ENCODE results near the gene MTMR14.

DNA sequence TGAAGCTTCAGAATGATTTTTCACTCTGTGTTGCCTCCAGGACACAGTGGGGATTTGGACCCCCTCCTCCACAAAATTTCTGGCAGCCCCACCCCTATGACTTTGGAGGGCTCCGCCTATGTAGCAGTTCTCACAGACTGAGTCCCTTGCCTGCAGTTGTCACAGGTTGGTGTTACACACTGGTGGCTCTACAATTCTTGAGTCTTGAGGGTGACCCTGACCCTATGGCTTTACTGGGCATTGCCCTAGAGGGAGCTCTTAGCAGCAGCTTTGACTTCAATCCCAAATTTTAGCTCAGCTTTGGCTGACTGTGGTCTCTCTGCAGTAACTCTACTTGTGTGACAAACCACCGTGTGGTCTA is 644.2 kb downstream of the GRM7 start:
- RRBS: no CpG with 5 or more reads among the region's 2 CpGs

GRCh38 chr3:8472476-8472822 is 29.2 kb upstream of the LMCD1 start:
- RRBS: no CpG with 5 or more reads among the region's 2 CpGs

- RRBS: no CpG with 5 or more reads among the region's 9 CpGs
Observed at GRCh38 chr3:8494232-8494770, 7.3 kb upstream of the LMCD1 start.

DNA sequence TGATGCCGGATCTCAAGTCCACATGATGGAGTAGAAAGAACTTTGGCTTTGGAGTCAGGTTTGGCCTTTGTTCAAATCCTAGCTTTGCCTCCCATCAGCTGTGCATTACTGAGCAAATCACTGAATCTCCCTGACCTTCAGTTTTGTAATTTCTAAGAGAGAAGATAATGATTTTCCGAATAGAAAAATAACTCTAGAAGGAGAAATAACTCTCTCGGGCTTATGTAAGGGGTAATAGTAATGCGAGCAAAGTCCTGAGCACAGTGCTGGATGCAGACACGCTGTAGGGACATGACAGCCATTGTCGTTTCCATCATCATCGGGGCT is 59.9 kb downstream of the LMCD1 start:
- RRBS: no CpG with 5 or more reads among the region's 7 CpGs

- RRBS: no CpG with 5 or more reads among the region's 11 CpGs
Observed at GRCh38 chr3:8981567-8982107, 18.4 kb upstream of the RAD18 start.

GRCh38 chr3:9100696-9101075 is 137.4 kb upstream of the RAD18 start:
- RRBS: no CpG with 5 or more reads among the region's 6 CpGs

DNA sequence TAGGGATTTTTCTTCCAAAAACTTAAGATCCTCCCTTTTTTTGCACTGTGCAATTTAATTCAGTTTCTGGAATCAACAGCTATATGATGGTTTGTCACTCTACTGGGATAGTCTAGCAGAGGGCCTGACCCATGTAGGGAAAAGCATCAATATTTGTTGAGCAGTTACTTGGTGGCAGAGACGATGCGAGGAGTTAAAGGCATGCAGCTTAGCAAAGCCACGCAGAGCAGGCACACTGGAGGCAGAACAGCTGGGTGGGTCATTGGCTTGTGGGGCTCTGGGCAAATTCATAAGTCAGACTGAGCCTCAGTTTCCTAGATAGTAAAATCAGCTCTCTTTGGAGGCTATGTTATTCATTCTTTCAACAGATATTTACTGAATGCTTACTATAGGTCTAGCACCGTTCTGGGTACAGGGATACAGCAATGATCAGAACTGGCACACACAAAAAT is 449 bp upstream of the SRGAP3 start:
- RRBS: no CpG with 5 or more reads among the region's 4 CpGs

GRCh38 chr3:9352822-9353711 is 9.8 kb upstream of the THUMPD3 start:
- RRBS: no CpG with 5 or more reads among the region's 7 CpGs

DNA sequence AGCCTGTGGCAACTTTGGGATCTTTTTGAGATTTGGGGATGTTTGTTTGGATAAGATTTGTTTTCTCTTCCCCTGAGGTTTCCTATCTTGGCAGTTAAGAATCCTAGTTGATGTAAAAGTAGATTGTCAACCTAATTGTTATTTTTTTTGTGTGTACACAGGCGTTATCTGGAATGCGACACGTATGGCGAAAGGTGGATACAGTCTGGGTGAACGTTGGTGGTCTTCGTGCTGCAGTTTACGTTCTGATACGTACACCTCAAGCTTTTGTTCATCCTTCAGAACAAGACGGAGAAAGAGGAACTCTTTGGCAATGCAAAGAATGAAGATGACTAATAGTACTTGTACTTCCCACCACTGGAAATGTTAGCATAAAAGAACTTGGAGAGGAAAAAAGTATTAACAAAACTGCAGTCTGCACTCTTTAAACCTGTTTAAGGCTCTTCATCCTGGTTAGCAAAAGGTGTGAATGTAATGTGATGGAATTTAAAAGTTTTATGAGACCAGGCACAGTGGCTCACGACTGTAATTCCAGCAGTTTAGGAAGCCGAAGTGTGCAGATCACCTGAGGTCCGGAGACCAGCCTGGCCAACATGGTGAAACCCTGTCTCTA is 12.9 kb upstream of the SETD5 start:
- RRBS: no CpG with 5 or more reads among the region's 12 CpGs

- RRBS: 2% methylated on average over 18 of the region's 82 CpGs
Observed at GRCh38 chr3:9396507-9397303, 710 bp upstream of the SETD5 start.

DNA sequence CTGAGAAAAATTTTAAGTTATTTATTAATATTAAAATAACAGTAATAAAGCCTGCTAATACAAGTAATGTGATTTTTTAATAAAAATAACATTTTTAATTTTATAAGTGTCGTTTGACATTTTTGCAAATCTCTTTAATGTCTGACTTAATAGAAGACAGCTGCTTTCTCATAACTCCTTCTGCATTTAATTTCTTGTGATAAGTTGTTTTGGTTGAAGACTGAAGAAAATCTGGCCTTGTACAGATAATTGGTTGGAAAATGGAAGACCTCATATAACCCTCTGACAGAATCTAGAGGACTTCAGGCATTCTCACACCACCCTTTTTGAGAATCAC is 11.4 kb downstream of the SETD5 start:
- RRBS: no CpG with 5 or more reads among the region's 1 CpG

GRCh38 chr3:9470545-9471676 is 73.5 kb downstream of the SETD5 start:
- RRBS: no CpG with 5 or more reads among the region's 12 CpGs

DNA sequence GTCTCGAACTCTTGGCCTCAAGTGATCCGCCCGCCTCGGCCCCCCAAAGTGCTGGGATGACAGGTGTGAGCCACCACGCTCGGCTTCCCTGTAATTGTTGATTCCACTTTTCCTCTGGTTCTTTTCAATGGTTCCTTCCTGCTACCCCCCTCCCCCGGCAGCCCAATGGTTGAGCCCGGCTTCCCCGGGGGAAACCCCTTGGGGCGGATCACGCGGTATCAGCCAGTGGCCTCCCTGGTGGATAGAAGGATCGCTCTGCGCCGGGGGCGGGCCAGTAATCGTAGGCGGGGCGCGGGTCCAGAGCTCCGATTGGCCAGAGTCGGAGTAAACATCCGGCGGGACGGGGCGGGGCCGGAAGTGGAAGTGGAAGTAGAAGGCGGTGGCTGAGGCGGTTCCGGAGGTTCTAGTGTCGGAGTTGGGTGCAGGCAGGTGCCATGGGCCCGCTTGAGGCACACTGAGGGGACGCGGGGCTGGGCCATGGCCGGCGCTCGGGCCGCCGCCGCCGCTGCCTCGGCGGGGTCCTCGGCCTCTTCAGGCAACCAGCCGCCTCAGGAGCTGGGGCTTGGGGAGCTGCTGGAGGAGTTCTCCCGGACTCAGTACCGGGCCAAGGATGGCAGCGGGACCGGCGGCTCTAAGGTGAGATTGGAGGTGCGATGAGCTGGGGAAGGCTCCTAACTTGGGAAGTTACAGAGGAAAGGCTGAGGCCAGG is at the start of gene MTMR14:
Gene MTMR14, plus strand, starts transcription at position 399 of the 709 bp plus-strand sequence.
- RRBS: 1% methylated on average over 31 of the region's 51 CpGs

GRCh38 chr3:9701578-9702126 is 2.0 kb upstream of the CPNE9 start:
- RRBS: 90% methylated on average over 4 of the region's 11 CpGs

- RRBS: no CpG with 5 or more reads among the region's 13 CpGs
Observed at GRCh38 chr3:9884340-9885024, 4.4 kb upstream of the CIDEC start.

DNA sequence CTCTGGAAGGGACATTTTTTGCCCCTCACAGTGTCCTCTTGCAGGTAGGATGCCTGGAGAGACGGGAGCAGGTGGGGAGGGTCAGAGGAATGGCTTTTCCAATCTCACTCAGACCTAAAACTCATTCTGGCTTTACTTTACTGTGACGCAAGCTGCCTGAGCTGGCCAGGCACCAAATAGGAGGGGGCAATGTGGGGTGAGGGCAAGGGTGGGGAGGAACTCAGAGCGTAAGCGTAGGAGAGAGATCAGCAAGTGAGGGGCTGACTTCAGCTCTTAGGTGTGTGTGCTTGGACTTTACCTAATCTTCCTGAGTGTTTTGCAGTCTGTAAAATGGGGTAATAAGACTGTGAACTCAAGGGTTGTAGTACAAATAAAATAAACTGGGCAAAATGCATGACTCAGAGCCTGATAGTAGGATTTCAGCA is 3.8 kb upstream of the IL17RE start:
- RRBS: no CpG with 5 or more reads among the region's 4 CpGs

GRCh38 chr3:9916325-9916826 is 522 bp upstream of the IL17RC start:
- RRBS: no CpG with 5 or more reads among the region's 10 CpGs

DNA sequence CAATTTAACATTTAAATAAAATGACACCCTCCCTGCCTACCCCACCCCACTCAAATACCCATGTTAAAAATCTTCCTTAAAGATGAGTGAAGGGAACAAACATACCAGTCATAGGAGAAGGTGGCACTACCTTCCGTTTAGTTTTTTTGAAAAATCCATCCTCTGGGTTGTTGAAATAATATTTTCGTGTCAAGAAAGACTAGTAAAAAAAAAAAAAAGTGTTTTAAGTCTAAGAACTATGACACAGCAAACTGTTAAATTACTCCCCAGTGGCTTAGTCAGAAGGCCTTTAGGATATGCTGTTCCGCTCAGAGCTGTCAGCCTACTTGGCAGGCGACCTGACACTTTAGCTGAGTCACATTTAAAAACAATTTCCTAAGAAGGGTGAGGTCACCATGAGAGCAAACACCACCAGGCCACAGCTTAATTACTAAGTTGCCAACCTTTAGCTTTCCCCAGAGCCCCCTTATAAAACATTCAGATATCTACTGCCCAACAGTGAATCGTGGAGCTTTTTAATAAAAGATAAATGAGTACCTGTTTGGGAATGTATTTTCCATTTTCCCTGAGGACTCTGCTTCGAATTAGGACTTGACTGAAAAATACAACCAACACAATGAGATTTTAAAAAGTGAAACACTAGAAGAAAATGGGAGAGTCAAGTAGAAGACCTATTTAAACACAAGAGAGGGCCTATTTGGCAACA is 9.6 kb downstream of the EMC3 start:
- RRBS: no CpG with 5 or more reads among the region's 6 CpGs

DNA sequence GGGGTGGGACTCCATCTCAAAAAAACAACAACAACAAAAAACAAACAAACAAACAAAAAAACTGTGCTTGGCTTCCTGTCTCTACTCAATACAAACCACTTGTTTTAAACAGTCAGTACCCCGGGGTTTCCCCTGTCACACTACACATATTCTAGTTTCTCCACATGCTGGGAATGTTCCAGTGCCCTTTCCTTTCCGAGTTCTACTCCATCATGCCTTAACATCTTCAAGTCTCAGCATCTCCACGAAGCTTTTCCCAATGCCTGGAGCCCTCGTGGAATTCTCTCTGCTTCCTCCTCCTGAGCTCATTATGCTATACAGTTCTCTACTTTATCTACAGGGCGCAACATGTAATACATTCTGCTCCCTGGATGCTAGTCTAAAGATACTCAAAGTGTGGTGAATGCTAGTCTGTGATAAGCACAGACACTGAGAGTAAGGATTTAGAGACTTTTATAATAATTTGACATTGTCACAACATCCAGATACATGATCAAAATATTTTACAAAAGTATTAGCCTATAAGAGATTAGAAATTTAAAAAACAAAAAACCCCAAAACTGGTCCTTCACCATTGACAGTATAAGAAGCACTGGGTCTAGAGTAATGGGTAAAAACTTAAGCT is 7.7 kb downstream of the EMC3 start:
- RRBS: no CpG with 5 or more reads among the region's 5 CpGs

GRCh38 chr3:10004708-10005848 is 18.4 kb upstream of the EMC3 start:
- RRBS: no CpG with 5 or more reads among the region's 12 CpGs